ENCODE measurements around a stretch of chr11.

GRCh38 chr11:10823057-10823699 lies 14.5 kb upstream of the EIF4G2 start:
- PRO-cap, result no peak

DNA sequence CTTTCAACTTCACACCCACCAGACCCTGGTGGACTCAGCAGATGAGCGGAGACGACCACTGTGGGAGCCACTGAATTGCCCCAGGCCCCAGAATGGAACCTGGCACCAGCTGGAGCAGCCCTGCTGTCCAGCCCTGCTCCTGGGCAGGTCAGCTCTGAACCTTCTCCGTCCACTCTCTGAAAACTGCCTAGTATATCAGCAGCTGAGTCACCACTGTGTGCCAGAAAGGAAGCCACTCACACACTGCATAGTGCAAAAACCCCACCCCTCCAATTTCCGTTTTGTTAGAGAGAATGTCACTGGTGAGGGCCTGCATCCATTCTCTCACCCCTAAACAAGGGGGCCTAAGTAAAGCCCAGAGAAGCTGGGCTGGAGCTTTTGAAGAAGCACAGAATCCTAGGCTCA lies 44.6 kb downstream of the GALNT18 start:
- PRO-cap, result unidirectional peak, minus-strand start at position 178 of the sequence

GRCh38 chr11:11582025-11582824 lies 39.6 kb downstream of the GALNT18 start:
- PRO-cap, result no peak

- PRO-cap, result no peak
Measured at GRCh38 chr11:11811202-11811854, 30.4 kb upstream of the USP47 start.

GRCh38 chr11:11919812-11920553 lies 78.2 kb downstream of the USP47 start:
- PRO-cap, result no peak

- PRO-cap, result no peak
Measured at GRCh38 chr11:12113022-12113792, 2.8 kb downstream of the MICAL2 start.

DNA sequence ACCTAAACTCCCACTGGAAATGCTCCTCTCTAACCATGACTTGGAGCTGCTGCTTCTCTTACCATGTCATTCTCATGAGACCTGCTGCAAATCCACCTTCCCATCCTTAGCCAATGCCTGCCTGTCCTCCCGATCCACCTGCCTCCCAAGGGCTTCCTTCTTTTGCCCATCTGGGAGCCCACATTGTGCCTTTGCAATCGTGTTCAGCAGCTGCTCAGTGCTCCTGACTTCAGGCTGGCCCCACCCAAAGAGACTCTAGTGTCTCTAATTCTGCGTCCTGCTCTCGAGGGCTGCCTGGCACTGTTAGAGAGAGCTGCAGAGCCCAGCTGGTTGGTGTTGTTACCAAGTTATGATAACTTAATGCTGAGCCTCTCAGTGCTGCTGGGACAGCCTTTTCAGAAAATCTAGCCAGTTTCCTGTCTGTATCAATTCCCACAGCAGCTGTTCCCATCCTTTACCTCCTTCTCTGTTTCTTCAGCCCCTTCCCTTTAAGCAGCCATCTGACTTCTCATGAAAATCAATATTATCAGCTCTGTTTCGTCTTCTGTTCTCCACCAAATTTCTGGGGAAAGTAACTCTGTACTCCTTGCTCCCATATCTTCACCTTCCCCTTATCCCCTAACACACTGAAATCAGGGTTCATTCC lies 69.2 kb downstream of the MICAL2 start:
- PRO-cap, result no peak

GRCh38 chr11:12182459-12183104 lies 72.2 kb downstream of the MICAL2 start:
- PRO-cap, result no peak

DNA sequence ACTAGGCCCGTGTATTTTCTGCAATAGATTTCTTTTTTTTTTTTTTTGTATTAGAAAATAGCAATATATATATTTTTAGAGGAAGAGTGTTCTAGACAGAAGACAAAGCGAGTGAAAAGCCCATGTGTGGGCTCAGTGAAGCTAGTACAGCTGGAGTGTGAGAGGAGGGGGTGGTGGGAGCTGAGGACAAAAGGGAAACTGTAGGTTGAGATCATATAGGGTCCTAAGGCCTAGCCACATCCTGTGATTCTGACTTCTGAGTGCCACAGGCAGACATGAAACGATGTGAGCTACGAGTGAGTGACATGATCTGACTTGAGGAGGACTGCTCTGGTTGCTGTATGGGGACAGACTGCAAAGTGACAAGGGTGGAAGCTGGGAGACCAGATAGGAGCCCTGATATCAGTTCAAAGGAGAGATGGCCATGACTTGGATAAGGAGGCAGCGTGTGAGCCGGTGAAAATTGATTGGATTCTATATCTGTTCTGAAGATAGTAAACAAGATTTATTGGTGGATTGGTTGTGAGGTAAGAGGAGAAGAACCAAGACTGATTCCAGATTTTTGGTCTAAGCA lies 85.4 kb downstream of the MICAL2 start:
- PRO-cap, result unidirectional peak, plus-strand start at position 306 of the sequence

GRCh38 chr11:12220091-12220892 lies 109.9 kb downstream of the MICAL2 start:
- PRO-cap, result no peak

DNA sequence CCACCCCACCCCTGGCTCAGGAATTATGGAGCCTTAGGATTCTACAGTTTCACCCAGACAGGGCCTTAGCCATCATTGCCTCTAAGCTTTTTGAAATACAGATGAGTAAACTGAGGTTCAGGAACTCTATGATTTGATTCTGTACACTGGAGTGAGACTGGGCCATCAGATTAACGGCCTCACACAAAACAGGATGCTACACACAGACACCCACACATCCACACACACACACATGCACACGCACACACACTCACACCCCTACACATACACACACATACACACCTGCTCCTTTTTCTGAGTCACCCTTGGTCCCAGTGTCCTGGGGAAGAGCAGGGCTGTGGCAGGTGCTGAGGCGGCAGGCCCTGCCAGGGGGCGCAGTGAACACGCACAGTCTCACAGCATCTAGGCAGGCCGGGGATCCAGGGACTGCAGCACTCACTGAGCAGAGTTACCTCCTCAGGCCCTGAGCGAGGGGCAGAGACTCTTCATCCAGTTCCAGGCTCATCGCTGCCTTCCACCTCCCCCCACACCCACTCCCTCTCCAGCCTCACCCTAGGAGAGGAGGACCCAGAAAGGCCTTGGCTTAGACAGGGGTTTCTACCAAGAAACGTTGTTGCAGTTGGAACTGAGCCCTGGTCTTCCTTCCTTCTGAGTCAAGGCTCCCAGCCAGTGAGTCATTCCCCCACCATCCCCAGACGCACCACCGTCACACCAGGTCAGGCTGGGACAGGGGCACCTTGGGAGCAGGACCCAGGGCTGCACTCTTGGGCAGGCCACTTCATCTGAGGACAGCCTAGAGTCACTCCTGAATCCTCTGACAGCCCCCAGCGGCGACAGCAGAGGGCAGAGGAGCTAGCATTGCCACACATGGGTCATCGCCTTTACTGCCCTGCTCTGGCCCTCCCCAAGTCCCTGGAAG lies 89.7 kb upstream of the PARVA start:
- PRO-cap, result no peak

DNA sequence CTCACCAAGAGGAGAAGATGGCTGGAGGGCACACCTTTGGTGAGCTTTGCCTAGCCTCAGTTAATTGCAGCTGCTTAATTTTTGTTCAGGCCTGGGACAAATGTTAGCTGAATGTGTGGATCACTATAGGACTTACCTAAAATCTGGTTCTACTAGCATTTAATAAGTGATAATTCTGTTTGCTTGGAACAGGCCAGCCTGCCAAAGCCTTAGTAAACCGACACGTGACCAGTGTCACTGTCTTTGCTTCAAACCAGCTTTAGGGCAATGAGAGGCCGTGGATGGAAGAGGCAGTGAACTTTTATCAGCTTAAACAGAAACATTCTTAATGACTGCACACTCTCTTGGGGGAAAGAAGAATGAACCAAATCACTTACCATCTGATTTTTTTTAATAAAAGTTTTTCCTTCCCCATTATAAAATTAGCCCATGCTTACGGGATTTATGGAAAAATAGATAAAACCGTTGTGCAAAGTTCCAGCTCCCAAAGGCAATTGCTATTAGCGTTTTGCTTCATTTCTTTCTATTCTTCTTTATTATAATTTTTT lies 10.9 kb downstream of the PARVA start:
- PRO-cap, result no peak

- PRO-cap, result no peak
Measured at GRCh38 chr11:12409043-12409627, 31.8 kb downstream of the PARVA start.

DNA sequence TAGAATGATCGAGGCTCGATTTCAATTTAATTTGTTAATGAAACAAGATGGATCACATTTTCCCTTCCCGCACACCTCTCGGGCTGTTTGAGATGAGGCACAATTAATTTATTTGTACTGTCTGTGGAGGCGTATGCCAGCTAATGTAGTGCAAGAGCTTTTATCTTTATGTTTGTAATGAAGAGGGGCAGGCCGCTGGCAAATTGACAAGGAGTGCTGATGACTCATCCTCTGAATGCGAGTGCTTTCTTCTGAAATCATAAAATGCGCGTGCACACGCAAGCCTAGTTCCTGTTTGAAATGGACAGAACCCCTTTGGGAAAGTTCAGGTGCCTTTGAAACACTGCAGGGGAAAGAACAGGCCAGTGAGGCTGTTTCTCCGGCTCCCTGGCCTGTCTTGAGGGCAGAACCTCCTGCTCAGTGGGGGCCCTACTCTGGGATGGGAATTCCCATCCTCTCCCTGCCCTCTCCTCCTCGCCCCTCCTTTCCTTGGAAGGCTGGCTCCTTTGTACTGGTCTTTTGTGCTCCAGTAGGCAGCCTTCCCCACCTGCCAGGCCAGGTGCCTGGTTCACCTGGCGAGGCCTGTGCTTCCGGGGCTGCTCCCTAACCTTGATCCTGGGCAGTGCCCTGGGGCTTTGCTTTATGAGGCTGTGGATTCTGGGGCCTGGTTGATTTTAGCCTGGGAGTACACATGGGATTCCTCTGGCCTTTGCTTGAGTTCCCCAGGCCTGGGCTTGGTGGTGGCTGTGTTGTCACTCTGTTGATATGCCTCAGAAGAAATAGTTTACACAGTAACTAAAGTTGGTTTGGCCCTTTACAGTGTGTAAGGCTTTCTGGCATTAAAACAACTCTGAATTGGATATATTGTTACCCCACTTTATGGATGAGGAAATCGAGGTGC lies 50.3 kb downstream of the TEAD1 start:
- PRO-cap, result no peak

GRCh38 chr11:12744661-12745259 lies 70.5 kb downstream of the TEAD1 start:
- PRO-cap, result no peak

DNA sequence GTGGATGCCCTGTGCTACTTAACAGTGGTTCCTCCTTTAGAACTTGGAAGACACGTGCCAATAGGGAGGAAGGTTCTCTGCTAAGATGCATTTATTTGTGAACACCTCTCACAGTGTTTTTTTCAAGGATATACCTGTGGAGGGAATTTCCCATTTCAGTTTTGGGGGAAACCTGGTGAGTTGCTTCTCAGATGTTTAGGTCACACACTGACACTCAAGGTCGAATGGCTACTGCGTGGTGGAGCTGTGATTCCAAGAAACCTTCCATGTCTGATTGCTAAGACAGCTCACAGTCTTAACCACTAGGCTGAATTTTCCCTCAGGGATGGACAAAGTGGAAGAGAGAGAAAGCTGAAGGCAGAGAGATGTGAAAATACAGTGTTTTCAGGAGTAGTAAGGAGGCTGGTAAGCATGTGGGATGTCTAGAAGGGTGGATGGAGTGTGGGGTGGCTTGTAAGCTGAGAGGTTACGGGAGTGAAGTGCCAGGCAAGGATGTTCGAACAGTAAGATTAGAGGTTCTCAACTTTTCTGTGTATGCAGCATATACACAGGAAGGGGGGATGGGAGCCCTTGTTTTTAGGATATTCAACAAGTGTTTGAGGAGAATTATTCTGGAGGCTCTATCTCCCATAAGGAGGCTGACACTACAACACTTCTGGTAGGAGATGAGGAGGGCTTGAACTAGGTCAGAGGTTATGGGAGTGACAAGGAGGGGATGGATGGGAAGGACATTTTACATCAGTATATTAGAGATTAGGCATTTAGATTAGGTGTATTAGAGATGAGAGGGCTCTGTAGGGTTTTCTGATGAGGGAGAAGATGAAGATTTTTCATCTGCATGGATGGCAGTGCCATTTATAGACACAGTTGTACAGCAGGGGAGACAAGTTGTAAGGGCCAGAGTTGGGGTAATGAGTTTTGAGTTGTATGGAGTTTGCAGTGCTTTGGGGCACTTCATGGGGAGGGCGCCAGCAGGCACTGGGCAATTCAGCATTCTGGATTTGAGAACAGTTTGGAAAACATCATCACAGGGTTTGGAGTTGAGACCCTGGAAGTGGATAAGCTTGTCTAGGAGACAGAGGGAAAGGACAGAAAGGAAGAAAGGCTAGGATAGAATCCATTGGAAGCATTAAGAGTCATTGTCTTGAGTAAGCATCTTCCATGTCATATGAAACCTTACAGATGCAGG lies 109.6 kb downstream of the TEAD1 start:
- PRO-cap, result no peak

GRCh38 chr11:12879371-12879978 lies 129.6 kb upstream of the RASSF10 start:
- PRO-cap, result no peak

GRCh38 chr11:12968592-12968810 lies 40.6 kb upstream of the RASSF10 start:
- PRO-cap, result no peak

DNA sequence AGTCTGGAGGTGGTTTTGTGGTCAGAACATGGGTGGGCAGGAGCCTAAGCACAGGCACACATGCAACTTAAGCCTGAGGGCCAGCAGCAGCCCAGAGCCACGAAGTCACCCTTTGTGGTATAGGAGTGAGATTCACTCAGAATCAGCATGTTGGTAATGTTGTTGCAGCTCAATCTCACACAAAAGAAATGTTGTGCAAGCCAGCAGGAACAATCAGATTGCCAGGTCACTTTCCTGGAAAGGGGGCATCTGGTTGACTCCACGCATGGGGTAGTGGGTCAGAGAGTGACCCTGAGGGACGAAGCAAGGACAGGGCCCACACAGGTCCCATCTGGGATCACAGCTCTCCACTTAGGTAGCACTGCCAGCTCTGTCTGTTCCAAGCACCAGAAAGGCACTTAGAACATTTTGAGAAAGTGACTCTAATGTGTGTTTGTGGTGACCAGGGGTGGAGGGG lies 109.5 kb downstream of the RASSF10 start:
- PRO-cap, result no peak

- PRO-cap, result no peak
Measured at GRCh38 chr11:13315493-13315943, 37.9 kb downstream of the BMAL1 start.